Umbilical cord (tissue), 2 donors: ENCODE results near the gene NAT8.

DNA sequence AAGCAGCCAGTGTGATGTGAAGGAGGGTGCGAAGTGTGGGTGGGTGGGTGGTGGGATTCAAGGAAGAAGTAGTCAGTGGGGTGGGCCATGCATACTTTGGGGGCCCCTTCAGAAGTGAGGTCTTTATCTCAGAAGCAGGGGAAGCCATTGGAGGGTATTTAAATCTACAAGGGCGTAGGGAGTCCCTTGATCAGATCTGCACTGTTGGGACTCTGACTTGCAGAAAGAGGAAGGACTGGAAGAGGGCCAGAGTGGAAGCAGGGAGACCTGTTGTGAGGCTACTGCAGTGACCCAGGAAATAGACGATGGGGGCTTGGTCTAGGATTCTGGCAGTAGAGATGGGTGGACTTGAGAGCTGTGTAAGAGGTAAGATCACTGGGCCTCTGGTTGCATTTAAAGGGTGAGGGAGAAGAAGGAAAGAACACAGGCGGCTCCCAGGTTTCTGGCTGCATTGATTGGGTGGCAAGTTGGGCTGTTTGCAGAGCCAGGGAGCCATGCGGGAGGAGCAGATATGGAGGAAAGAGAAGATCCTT, 2.5 kb downstream of the SFXN5 start:
- RAMPAGE, long total RNA, result no peak

DNA sequence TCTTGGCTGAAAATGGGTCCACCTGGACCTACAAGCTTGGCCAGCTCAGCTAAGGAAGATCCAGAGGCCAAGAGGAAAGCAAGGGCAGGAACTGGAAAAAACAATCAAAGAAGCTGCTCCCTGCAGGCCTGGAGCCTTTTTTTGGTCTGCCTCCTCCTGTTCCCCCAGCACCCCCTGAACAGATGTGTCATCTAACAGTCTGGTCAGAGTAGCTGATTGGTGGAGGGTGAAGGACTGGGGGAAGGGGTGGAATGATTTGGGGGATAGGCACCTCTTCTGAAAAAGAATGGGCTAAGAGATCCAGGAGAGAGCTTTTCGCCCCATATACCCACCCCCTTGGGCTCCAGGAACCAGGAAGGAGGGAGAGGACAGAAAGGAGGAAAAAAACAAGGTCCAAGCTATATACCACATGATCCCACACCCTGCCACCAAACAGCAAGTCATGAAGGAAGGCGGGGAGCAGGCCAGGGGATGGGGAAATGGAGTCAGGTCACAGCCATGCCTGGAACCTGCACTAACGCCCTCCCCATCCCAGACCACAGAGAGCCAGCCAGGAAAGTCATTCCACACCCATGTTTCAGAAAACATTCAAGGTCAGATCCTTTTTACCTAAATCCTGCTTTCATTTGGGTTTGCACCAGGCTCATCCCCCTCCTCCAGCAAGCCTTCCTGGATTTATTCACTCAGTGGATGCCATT, 2.0 kb downstream of the RAB11FIP5 start:
- RAMPAGE, long total RNA, result no peak

DNA sequence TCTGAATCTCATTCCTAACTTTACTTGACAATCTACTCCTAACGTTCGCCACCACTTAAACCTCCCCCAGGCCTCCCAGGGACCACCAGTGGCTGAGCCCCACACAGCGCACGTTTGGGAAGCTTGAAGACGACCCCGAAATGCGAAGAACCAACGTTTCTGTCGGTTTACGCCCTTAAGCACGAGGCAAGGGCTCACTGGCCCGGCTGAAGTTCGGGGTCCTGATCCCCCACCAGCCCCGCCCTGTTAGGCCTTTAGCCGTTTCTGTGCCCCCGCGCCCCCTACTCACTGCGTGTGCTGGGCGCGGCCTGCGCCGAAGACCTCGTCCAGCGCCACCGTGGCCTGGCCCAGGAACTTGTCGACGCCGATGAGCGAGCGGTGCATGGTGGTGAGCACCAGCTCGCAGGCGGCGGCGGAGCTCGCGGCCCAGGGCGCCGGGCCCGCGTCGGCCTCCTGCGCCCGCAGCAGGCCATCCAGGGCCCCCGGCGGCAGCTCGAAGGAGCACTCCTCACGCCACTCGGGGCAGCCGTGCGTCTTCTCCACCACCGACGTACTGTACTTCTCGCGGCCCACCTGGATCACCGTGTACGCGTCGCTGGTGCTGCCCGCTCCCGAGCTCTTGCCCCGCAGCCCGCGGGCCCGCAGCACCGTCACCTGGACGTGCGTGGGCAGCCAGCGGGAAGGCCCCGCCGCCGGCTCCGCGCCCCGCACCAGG, 533 bp downstream of the RAB11FIP5 start:
- RAMPAGE, long total RNA, result no peak

DNA sequence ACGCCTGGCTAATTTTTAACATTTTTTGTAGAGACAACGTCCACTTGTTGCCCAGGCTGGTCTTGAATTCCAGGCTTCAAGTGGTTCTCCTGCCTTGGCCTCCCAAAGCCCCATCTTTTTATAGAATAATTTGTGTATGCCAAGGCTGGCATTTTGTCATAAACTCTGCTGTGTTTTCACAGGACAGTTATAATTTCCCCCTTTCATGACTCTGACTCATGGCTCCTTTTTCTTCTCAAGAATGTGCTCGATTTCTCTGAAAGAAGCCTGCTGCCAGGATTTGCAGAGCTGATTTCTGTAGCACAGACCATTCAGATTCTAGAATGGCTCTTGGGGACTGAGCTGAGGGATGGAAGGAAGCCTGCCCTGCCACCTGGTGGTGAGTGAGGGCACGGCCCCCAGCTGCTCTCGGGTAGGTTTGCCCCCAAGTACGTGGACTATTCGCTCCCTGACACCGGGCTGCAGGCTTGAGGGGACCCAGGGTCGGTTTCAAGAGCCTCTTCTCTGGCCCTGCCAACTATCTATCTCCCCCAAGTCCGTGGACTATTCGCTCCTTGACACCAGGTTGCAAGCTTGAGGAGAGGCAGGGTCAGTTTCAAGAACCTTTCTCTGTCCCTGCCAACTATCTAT, 1.6 kb upstream of the SMYD5 start:
- RAMPAGE, long total RNA, result no peak

- RAMPAGE, long total RNA, result no peak
Observed at GRCh38 chr2:73557121-73557395, 85.2 kb downstream of the NAT8 start.

DNA sequence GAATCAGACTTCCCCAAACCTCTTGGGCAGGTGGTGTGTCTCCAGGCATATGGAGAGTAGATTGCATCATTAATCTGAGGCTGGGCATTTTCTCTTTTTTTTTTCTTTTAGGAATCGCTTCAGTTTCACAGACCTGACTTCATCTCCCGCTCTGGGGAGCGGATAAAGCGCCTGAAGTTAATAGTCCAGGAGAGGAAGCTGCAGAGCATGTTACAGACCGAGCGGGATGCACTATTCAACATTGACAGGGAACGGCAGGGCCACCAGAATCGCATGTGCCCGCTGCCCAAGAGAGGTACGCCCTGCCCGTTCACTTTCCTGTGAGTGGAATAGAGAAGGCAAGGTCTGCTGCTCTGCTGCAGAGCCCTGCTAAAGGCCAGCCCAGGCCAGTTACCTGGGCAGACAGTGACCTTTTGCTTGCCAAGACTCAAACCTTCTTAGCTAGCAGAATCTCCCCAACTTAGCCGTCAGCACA, 40.1 kb downstream of the NAT8 start:
- RAMPAGE, long total RNA, result no peak

DNA sequence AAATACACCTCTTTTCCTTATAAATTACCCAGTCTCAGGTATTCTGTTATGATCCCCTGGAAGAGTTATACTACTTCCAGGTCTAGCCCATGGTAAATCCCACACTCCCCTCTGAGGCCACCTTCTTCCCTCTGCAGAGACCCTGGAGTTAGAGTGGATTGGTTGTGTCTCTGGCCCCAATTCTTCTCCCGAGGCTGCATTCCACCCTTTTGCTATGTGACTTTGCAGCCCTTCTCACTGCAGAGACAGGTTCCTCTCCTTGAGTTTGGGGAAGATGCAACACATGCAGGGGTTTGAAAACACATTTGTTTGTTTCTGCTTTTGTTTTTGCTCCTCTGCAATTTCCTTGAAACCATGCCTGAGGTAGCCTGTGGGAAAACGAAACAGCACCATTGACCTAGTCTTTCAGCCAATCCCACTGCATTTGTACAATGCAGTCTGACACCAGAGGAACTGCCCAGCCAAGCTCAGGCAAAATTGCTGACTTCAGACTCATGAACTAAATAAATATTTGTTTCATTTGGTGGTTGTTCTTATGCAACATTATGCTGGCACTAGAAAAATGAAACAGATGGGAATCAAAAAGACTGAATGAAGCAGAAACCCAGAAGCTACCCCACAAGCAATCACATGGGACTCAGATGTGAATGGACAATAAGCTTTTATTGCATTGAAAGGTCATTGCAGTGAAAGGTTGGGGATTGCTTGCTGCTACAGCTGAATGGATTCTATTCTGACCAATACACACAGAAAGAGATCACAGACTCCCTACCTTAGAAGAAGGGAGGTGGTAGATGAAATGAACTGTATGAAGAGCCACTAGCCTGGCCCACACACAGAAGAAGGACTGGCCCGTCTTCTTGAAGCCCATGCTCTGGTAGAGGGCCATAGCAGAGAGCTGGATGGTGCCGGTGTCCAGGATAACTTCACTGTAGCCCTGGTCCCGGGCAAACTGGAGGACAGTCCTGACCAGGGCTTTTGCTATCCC, 1.7 kb downstream of the NAT8 start:
- RAMPAGE, long total RNA, result no peak

GRCh38 chr2:73642322-73642617, at the start of gene NAT8:
NAT8 (minus strand) TSS chr2:73642422.
- RAMPAGE, long total RNA, result no peak

DNA sequence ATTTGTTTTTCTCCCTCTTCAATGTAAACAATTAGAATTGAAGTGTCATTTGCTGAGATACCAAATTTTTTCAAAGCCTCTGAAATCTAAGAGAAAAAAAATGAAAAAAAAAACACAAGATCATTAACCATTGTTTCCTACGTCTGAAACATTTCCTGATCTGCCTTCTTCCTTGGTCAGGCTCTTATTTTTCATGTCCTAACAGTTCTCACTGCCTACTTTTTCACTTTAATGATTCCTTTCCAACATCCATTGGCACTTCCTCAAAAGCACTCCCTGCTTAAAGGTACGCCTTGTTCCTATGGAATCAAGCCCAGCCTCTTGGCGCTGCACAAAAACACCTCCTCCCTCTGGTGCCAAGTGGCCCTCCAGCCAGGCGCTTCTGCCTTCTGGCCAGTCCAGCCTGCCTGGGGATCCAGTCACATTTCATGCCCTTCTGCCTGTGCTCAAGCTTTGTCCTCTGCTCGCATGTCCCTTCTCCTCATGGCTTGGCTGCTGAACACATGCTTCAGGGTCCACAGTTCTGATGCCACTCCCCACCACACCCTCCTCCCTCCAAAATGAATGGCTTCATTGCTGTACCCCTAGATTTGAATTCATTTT, 6.4 kb downstream of the TPRKB start:
- RAMPAGE, long total RNA, result no peak

DNA sequence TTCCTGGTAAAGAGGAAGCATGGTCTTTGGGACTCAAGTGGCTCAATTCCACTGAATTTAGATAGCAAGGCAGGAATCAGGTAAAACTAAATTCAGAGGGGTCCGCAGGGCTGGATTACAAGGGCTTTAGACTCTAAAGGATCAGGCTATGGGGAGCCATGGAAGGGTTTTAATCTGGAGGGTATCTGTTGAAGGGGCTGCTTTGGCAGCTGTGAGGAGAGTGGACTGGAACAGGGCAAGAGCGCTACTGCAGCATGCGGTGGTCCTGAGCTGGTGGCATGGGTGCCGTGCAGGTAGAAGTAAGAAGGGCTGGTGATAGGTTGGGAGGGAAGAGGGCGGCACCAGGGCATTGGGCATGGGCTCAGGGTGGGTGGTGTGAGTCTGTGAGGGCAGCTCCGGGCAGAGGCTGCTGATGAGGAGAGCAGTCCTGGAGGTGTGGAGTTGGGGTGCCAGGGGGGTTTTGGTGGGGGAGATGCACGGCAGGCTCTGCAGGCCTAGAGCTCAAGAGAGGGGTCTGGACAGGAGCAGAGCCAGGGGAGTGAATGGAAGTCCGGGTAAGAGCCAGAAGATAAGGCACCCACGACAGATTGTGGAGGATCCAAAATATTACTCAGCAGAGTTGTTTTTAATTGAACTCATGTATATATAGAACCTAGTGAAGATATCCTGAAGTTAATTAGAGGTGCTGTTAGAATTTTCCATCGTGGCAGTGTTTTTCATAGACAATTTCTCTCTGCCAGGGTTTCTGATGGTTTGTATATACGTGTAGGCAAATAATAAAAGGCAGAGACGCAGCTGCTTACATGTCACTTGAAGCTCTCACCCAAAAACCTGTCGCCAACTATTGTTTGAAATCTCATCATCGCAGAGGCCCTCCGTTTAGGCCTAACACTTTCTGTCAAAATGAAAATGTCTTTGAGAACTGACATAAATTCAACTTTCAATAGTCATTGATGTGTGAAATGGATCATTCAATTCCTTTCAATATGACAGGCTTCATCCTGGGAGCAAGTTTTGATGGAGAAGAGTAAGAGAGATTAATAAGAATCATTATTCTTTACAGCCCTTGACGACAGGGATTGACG, 2.3 kb downstream of the ACTG2 start:
- RAMPAGE, long total RNA, result no peak

GRCh38 chr2:73902049-73902772, 9.4 kb downstream of the ACTG2 start:
- RAMPAGE, long total RNA, result no peak

DNA sequence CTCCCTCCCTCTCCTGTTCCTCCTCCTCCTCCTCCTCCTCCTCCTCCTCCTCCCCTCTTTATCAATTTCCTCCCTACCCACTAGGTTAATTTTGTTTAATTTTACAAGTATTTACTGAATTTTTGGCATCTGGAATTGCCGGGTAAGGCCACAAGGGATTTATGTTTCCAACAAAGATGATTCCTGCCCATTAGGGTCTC, 6.3 kb upstream of the DGUOK start:
- RAMPAGE, long total RNA, result no peak

GRCh38 chr2:73921072-73921650, 5.5 kb upstream of the DGUOK start:
- RAMPAGE, long total RNA, result no peak

DNA sequence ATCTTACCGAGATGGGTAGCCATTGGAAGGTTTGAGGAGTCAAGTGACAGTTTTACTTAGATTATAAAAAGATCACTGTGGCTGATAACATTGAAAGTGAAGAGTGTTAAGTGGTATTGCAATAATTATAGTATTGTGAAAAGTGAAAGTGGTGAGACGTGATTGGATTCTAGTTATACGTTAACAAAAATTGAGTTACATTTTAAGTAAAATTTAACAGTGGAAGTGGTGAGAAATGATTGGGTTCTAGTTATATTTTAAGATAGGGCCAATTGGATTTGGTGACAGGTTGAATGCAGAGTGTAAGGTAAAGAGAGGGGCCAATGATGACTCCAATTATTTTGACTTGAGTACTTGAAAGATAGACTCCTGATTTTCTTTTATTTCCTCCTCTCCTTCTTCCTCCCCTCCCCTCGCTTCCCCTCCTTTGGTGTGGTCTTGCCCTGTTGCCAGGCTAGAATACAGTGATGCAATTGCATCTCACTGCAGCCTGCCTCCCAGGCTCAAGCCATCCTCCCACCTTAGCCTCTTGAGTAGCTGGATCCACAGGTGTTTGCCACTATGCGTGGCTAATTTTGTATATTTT, 2.1 kb downstream of the DGUOK start:
- RAMPAGE, long total RNA, result no peak

DNA sequence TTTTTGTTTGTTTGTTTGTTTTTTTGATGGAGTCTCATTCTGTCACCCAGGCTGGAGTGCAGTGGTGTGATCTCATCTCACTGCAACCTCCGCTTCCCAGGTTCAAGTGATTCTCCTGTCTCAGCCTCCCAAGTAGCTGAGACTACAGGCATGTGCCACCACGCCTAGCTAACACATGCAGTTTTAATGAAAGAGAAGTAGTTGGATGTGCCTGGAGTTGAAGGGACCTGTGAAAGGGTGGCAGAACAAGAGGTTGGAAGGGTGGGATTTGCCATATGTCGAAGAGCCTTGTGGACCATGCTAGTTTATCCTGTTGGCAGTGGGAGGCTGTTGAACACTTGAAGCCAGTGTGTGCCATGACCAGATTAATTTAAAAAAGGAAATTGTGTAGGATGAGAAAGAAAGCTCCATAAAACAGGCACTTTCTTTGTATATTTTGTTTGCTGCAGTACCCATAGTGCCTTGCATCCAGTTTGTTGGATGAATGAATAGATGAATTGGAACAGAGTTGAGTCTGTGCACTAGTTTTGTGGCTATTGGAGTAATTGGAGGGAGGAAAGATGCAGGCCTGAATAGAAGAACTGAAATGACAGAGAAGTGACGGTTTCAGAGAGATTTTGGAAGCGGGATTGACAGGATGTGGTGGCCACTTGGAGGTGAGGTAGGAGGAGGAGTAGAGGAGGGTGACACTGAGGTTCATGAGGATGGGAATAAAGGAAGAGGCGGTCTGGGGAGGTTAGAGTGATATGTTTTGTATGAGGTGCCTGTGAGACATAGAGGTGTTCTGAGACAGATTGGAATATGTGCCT, 4.8 kb downstream of the DGUOK start:
- RAMPAGE, long total RNA, result no peak

DNA sequence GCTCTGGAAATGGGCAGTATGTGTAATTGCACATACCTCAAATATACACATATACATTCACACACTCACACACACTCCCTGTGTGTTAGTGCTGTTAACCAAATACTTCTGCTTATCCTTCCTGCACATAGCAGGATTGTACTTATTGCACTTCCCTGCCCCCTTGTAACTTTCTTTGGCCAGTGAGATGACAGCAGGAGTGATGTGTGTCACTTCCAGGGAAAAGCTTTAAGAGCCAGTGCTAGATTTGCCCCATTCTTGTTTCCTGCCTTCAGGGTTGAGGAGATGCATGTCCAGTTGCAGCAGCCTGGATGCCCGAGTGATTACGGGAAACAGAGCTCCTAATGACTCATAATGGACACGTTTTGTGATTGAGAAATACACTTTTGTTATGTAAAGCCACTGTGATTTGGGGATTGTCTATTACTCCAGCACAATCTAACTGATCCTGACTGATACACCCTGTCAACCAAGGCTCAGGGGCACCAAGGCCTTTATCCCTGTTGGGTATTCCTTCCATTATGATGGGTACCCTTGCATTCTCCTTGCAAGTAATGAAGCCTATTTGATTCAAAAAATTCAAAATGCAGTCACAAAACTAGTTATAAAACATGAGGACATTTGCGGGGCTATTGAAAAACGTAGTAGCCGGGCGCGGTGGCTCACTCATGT, 5.0 kb upstream of the TET3 start:
- RAMPAGE, long total RNA, result no peak

- RAMPAGE, long total RNA, result no peak
Observed at GRCh38 chr2:73993101-73994181, 8.7 kb downstream of the TET3 start.

DNA sequence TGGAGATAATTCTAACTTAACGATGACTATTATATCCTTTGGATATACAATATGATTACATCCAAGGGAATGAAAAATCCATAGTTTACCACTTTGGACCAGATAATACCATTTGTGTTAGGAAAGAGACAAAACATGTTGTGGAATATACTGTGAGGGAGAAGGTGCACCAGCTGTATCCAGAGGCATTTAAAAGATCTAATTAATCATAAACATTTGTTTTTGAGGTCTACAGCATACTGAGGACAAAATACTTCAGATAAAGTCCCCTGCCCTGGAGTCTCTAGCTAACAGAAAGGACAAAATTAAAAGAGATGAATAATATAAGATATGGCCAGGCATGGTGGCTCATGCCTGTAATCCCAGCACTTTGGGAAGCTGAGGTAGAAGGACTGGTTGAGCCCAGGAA, 11.2 kb downstream of the MOB1A start:
- RAMPAGE, long total RNA, result no peak

GRCh38 chr2:74498780-74499385, 520 bp downstream of the LBX2 start:
- RAMPAGE, long total RNA, result no peak

DNA sequence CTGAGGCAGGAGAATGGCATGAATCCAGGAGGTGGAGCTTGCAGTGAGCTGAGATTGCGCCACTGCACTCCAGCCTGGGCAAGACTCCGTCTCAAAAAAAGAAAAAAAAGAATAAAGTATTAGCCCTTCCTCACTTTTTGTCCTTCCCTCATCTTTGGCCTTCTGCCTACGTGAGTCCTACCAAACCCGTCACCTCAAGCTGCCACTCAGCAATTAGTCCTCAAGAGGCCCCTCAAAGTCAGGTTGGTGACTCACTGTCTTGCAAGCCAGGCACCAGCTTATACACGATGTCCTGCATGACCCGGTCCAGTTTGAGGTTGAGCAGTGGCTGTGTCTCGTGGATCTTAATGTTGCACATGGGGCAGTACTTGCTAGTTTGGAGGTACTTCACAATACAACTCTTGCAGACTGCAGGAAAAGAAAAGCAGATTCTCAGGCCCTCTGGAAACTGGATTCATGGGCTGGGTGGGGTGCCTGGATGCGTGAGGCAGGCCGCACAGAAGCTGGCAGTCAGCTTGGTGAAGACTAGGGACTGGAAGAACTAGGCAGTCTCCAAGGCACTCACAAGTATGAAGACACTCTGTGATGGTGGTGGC, 920 bp downstream of the PCGF1 start:
- RAMPAGE, long total RNA, result no peak